GM23338 (cell line): Measurements from ENCODE around the genes ENTPD2 and STPG3.

- PRO-cap = no peak
- RAMPAGE, long total RNA = no peak
Observed at GRCh38 chr9:137048438-137049342, 2.7 kb upstream of the NPDC1 start.

- PRO-cap = unidirectional peak, plus-strand start at chr9:137054210
- RAMPAGE, long total RNA = no peak
Observed at GRCh38 chr9:137053605-137054572, at the start of gene ENTPD2. Gene ENTPD2 (minus strand): TSS chr9:137054061.

DNA sequence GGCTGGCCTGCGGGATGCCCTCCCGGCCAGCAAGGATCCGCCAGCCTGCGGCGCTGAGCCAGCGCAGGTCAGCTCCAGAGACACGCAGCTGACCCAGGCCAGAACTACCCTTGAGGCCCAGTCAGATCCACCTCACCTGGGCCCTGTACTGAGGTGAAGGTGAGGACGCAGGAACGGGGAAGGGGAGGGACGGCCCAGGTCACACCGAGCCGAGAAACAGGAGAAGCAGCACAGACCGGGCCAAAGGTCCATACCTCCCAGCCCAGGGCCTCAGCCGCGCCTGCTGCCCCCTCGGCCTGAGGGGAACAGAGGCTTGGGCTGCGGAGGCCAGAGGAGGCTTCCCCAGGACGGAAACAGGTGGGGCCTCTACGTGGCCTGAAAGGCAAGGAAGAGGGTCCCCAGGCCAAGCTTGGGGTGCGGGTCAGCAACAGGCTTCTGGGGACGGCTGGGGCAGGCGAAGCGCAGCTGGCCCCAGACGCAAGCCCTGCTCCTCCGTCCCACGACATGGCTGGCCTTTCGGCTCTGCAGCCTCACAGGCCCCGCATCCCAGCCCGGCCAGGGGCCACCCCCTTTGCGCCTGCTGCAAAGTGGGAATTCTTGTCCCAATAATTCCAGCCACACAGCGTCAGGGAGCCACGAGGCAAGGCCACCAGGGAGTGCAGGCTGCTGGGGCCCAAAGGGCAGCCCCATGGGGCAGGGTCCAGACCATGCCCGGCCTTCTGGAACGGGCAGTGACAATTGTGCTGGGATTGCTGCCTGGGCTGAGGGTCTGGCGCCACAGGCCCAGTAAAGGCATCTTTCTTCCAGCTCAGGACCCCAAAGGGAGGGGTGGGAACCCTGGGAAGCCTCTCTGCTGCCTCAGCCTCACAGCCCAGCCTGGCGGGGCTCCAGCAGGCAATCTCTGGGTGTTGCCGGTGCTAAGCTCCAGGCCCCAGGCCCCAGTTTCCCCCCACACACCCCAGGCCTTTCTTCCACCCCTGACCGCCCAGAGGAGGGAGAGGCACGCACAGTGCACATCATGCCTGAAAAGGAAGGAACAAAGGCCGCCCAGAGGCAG is 1.0 kb upstream of the ENTPD2 start:
- PRO-cap = no peak
- RAMPAGE, long total RNA = no peak

DNA sequence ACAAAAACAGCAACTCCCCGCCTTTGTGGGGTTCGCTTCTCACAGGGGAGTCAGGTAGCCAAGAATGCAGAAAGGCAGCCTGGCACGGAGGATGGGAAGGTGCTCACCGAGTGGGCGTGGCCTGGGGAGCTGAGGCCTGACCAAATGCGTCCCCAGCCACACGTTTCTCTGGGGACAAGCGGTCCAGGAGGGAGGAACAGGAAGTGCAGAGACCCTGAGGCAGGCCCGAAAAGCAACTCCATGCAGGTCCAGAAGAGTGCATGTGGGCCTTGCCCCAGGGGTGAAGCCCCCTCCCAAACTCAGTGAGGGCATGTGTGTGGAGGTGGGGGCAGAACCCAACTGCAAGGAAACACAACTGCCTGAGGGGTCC is 2.6 kb upstream of the UAP1L1 start:
- PRO-cap = unidirectional peak, plus-strand start at position 171 of the sequence
- RAMPAGE, long total RNA = no peak

DNA sequence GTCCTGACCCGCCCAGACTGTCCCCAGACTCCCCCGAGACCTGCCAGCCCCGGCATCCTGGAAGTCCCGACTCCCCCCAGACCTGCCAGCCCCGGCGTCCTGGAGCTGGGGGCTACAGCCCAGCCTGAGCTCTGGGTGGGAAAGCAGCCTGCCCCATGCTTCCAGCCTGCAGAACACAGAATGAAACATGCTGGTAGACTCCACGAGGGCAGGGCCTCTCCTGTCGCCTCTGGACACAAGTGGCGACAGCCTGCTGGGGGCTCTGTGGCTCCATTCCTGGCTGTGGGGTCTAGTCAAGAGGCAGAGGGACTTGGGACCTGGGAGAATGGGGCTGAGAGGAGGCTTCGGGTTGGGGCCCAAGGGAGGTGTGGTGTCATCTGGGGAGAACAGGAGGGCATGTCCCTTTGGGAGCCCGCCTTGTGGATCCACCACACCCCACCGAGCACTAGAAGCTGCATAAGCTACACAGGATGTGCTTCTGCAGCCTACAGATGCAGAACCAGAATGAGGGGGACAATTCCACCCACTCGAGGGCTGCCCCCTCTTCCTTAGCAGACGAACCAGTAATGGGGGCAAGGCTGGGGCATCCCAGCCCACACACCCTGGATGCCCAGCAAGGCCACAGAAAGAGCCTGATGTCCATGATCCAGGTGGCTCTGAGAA is 3.9 kb upstream of the MAN1B1 start:
- PRO-cap = no peak
- RAMPAGE, long total RNA = no peak

DNA sequence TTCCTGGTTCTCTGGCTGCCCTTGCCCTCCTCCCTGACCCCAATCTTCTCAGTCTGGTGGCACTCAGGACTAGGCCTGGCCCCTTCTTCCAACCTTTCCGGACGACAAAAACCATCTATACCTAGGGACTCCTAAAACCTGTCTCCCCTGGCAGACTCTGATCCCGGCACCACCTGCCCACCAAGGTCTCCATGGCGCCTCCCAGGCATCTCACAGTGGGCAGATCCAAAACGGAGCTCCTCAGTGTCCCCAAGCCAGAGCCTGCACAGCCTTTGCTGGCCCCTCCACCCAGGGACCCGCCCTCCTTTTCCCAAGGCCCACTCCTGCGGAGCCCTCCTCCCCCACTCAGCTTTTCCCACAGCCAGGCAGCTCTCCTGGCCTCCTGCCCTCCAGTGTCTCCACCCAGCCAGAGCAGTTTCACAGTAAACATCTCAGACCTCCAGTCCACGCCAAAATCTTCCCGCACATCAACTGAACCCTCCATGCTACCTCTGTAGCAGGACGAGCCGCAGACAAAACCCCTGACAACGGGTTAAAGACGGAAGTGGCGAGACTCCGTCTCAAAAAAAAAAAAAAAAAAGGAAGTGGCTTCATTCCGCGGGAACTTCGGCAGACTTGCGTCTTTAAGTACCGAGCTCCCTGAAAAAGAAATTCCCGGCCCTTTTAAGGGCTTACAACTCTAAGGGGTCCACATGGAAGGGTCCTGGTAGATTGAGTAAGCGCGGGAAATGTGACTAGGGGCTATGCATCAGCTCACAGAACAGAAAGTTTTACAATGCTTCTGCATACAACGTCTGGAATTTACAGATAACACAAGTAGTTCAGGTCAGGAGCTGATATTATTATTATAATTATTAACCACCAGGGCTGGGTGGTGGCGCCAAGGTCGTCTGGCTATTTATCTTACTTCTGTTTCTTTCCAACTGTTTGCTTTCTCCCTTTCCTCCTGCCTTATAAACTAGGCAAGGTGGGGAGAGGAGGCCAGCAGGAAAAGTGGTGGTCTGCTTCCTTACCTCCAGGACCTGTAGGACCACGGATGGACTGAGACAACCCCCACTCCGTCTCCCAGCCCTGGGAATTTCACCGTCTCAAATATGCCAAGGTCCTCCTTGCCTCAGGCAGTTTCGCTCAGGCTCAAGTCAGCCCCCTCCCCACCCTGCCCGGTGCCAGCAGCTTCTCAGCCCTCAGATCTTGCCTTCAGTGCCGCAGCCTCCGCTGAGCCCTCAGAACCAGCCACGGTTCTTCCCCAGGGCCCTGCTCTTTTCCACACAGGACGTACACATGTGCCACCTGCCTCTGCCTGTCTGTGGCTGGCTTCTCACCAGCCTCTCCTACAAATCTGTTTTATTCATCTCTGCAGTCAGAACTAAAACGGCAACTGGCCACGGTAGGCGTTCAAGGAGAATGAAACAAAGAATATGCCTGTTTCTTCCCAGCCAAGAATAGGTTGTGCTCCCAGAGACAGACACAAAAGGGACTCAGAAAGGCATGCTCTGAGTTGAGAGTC is 11.3 kb upstream of the GRIN1 start:
- PRO-cap = no peak
- RAMPAGE, long total RNA = no peak

- PRO-cap = bidirectional peak, plus-strand start at chr9:137129811, minus-strand start at chr9:137129738
- RAMPAGE, long total RNA = no peak
Observed at GRCh38 chr9:137129602-137130089, 9.3 kb upstream of the GRIN1 start.

GRCh38 chr9:137194778-137195558 is 5.6 kb downstream of the TPRN start:
- PRO-cap = no peak
- RAMPAGE, long total RNA = no peak

DNA sequence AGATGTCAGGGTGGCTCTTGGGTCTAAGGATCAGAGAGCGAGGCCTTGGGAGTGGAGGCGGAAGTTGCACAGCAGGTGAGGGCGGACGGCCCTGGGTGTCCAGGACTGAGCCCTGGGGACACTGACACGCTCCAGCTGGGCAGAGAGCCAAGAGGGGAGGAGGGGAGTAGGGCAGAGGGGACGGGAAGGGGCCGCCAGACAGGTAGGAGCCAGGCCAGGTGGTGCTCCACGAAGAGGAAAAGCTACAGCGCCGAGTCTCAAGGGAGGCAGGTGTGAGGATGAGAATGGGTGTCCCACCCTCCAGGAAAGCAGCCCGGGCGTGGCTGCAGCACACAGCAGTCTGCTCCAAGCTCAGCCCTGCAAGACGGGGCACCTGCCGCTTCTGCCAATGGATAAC is 5.0 kb downstream of the TPRN start:
- PRO-cap = no peak
- RAMPAGE, long total RNA = no peak

DNA sequence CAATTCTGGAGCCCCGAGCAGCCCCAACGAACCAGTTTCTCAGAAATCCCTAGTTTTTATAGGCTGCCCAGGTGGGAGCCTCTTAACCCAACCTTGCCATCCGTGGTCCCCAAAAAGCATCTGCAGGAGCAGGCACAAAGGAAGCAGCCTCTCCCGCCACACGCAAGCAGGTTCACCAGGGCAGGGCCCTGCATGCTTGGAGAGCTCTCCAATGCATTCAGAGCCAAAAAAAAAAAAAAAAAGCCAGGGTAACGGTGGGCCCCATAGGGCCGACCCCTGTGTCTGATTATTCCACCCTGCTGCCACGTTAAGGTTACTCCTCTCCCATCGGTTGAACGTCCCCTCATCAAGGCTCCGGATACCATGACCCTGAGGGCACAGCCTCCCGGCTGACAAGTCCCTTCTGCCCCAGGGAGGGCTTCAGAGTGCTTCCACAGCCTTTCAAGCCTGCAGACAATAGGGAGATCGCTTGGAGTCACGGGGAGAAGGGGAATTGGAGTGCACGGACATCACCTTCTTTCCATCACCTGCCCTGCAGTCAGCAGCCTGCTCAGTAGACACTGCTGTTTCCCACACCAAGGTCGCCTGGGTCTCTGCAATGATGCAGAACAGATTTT is 887 bp upstream of the TPRN start:
- PRO-cap = bidirectional peak, plus-strand start at position 125 of the sequence, minus-strand start at position 122 of the sequence
- RAMPAGE, long total RNA = no peak

GRCh38 chr9:137221364-137222165 is 475 bp downstream of the RNF208 start:
- PRO-cap = bidirectional peak, plus-strand start at chr9:137222040, minus-strand start at chr9:137221849
- RAMPAGE, long total RNA = no peak

DNA sequence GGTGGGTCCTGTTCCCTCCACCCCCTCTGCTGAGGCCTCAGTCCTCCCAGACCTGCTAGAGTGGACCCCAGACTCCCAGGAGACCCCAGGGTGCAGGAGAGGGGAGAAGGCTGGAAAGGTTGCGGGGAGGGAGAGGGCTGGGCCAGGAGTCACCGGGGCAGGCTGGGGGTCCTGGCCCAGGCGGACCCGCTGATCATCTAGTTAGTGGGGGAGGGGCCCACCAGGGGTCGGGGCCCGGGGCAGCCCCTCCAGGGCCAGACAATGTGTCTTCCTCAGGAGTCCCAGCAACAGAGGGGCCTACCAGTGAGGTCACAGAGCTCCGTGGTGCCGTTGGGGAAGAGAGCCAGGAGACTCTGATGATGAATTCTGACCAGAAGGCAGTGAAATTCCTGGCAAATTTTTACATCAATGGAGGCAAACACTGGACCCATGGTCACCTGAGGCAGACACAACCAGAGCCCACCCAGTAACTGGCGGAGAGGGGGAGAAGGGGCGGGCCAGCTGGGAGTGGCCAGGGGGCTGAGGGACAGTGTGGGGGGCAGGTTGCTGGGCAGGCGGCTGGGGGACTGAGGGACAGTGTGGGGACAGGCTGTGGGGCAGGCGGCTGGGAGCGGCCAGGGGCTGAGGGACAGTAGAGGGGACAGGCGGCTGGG is at the start of gene STPG3:
Gene STPG3, plus strand, starts transcription at position 356 of the 653 bp plus-strand sequence.
- PRO-cap = no peak
- RAMPAGE, long total RNA = no peak

DNA sequence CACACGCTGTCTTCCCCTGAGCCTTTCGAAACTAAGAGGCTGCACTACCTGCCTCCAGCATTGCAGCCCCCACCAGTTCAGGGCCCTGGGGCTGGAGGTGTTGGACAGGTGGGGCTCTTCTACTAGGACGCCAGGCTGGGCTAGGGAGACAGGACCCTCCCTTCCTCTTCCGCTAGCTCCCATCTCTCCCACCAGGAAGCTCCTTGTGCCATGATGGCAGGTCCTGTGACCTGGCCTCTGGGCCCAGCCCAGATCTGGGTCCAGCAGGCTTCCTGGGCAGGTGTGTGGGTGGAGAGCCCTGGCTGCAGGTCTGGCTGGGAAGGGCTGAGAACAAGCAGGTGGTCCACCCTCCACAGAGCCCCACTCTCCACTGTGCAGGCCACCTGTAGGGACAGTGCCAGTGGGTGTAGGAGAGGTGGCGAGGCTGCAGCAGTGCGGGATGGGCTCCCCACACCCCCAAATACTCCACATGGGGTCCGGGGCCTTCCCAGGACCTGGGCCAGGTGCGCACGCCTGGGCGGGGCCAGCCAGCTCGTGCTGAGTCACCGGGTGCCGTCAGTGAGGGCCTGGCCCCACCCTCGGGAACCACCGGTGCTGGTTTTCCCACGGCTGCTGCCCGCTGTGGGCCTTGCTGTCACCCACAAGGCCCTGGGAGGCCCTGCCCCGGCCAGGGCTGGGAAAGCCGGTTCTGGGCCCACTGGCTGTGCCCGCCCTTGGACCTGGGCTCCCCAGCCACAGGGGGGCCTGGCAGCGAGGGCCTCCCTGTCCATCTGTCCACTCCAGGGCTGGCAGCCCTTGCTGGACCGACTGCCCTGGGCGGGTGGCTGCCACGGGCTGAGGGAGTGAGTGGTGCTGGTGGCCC is 9.2 kb upstream of the NRARP start:
- PRO-cap = no peak
- RAMPAGE, long total RNA = no peak

GRCh38 chr9:137311967-137312770 is 10.1 kb upstream of the NRARP start:
- PRO-cap = no peak
- RAMPAGE, long total RNA = no peak

DNA sequence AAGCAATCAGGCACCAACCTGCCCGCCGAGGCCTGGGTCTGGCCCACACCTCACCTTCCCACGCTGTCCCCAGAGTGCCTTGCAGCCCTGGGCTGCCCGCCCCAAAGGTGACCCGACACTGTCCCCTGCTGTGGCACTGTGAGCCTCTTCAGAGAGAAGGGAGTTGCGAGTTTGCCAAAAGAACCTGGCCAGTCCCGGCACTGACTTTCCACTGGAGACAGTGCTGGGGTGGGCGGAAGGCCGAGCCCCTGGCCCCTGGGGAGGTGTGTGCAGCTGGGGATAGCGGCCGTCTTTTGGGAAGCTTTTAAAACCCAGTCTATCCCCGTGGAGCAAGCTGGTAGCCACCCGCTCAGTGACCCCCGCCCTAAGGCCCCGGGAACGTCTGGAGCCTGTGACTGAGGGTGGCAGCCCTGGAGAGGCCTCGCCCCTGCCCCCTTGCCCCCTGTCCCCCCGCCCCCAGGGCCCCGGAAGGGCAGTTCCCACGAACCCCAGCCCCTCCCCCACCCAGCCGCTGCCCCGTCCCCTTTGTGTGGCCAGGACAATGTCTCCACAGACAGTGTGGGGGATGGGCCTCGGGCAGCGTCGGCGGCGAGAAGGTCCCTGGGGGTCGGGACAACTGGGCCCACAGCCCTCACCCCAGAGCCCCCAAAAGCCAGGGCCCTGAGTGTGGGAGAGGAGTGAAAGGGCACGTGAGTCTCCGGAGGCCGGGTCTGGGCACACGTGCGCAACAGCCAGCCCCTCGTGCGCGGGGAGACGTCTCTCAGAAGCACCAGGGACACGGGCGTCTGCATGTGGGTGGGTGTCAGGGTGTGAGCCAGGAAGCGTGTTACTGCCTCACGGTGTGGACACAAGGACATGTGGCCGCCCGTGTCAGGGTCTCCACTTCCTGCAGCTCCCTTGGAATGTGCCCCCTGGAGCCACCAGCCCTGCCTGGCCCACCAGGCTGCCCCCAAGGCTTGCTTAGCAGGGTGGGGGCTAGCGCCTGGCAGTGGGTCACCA is 12.4 kb upstream of the NRARP start:
- PRO-cap = no peak
- RAMPAGE, long total RNA = no peak

GRCh38 chr9:137320314-137321004 is 18.4 kb upstream of the NRARP start:
- PRO-cap = bidirectional peak, plus-strand start at chr9:137320924, minus-strand start at chr9:137320821
- RAMPAGE, long total RNA = no peak

DNA sequence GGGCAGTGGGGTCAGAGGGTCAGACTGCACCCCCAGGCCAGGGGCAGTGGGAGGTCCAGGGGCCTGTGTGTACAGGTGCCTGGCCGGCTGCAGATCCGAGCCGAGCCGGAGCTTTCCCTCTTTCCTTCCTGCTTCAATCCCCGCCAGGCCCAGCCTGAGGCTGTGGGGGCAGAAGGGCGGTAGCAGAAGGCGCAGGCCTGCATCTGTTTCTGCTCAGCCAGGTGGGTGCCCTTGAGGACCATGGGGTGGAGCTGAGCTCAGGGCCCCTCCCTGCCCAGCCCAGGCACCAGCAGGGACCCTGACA is 18.9 kb upstream of the NRARP start:
- PRO-cap = no peak
- RAMPAGE, long total RNA = no peak

- PRO-cap = no peak
- RAMPAGE, long total RNA = no peak
Observed at GRCh38 chr9:137353364-137354333, 51.6 kb upstream of the NRARP start.

DNA sequence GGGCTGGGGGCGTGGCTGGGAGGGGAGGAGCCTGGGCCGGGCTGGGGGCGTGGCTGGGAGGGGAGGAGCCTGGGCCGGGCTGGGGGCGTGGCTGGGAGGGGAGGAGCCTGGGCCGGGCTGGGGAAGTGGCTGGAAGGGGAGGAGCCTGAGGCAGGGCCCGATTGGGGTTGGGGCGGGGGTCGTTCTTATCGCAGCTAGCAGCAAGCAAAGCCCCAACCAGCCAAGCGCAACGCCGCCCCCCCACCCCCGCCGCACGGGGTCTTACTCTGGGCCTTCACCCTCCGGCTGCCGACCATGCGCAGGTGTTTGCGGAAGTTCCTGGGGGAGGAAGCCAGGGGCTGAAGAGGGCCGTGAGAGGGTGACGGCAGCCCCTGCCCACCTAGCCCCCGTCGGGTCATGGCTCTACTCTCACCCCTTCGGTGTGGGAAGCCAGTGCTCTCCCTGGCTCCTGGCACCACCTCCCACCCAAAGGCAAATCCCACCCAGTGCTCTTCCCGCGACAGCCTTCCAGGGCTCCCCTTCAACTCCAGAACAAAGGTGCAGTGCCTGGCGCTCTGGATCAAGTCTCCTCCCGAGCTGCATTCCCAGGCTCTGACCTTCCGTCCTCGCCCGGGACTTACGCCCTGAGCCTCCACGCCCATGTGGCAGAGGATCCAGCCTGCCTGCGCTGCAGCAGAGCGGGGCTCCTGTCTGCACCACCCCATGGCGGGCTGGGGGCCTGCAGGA is 4.8 kb downstream of the NSMF start:
- PRO-cap = bidirectional peak, plus-strand start at position 148 of the sequence, minus-strand start outside the sequence; bidirectional peak, plus-strand start at position 647 of the sequence, minus-strand start at position 533 of the sequence
- RAMPAGE, long total RNA = no peak

GRCh38 chr9:137463313-137463695 is 4.2 kb upstream of the NSMF start:
- PRO-cap = no peak
- RAMPAGE, long total RNA = no peak